Measurements from ENCODE around the gene TTF2.

GRCh38 chr1:116393162-116393685, 20.2 kb downstream of the ATP1A1 start:
- RRBS = no CpG with 5 or more reads among the region's 7 CpGs

DNA sequence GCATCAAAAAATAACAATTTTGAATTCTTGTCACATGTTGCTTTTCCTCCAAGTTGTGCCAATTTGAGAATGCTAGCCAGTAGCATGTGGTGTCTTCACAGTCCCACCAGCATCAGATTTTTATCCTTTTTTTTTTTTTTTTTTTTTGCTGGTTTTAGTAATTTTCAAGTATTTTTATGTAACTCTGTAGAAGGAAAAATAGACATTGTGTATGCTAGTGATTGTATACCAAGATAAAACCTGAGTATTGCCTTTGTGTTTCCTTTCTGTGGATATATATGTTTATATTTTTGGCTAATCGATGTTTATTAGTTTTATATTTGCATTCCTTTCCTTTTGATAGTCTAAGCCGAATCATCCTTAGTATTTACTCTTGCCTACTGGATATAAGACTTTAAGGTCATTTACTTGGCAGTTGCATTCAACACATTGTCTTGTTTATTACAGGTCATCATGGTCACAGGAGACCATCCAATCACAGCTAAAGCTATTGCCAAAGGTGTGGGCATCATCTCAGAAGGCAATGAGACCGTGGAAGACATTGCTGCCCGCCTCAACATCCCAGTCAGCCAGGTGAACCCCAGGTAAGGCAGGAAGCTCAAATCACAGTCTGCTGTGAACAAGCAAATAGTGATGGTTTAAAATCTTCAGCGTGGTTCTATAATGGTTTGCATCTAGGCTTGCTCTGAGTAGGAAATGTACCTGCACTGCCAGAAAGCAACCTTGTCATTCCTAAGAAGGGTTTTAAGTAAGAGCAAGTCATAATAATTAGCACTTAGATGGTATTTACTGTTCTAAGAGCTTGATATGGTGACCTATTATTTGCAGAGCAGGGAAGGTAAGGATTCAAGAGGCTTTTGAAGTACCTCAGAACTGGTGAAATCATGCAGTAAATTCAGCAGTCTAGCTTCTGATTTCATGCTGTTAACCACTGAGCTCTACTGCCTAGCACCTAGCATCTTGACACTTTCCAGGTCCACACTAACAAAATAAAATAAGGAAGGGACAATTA, 23.4 kb downstream of the ATP1A1 start:
- RRBS = no CpG with 5 or more reads among the region's 5 CpGs

DNA sequence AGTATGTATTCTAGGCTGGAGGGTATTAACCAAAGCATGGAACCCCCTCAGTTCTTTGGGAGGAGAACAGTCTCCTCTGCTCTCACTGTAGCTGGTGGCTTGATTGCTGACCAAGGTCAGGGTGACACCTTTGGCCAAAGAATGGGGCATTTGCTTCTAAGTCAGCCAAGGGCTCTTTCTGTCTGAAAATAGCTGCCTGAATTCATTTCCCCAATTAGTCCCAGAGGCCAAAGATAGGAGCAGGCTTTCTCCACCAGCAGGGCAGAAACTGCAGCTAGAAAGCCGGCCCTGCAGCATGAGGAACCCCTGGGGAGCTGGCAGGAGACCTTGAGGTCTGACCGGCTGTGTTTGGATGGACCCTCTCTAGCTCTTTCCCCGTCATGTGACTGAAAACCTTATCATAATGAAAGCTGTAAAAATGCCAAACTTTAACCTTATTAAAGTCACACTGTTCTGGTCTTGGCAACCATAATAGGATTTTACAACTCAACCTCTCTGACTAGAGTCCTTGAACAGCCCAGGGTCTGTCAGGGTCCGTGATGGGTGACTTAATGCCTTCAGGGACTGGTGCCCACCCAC, 93.4 kb downstream of the CD58 start:
- RRBS = 23% methylated on average over 2 of the region's 4 CpGs

GRCh38 chr1:116489030-116489857, 81.6 kb downstream of the CD58 start:
- RRBS = no CpG with 5 or more reads among the region's 5 CpGs

GRCh38 chr1:116579413-116579902, 8.6 kb upstream of the CD58 start:
- RRBS = 59% methylated on average over 2 of the region's 20 CpGs

GRCh38 chr1:116696578-116696999, 29.1 kb upstream of the IGSF3 start:
- RRBS = no CpG with 5 or more reads among the region's 4 CpGs

GRCh38 chr1:116722395-116722770, 31.8 kb upstream of the CD2 start:
- RRBS = no CpG with 5 or more reads among the region's 2 CpGs

- RRBS = no CpG with 5 or more reads among the region's 13 CpGs
These were observed 15.4 kb upstream of the CD2 start for GRCh38 chr1:116738537-116739450.

DNA sequence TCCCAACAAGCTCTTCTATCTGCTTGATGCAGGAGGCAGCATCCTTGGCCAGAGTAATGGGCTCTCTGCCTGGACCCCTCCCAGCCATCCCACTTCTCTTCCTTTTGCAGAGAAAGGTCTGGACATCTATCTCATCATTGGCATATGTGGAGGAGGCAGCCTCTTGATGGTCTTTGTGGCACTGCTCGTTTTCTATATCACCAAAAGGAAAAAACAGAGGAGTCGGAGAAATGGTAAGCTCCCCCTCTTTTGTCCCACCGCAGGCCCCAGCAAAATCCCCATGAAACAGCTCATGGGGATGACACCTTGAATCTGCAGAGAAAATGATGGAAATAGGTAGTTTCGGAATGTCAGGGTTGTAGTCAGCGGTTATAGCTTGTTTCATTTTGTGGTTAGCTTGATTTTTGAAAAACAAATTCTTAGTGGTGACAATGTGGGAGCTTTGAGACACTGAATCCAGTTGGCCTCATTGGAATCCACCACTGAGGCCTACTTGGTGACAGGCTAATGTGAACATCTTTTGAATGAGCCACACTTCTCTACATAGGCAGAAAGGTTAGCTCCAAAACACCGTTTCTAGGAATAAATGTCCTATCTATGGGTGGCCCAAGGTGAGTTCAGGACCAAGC, 10.3 kb downstream of the CD2 start:
- RRBS = no CpG with 5 or more reads among the region's 6 CpGs

DNA sequence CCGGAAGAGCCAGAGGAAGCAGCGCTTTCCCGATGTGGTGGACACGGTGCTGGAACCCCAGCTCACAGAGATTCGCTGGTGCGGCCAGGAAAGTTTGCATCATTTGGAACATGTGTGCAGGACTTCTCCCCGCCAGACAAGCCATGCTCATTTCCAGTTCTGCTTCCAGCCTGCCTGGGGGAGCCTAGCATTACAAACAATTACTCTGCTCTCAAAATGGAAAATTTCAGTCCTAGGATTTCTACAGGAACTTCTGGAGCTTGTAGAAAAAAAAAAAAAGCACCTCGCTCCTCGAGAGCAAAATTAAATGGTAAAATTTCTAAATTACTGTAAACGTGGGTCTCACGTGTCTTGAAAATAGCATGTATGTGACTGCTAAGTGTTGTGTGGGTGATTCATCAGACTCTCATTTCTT, 62.0 kb upstream of the PTGFRN start:
- RRBS = no CpG with 5 or more reads among the region's 11 CpGs

GRCh38 chr1:116914570-116914945, 4.8 kb downstream of the PTGFRN start:
- RRBS = no CpG with 5 or more reads among the region's 7 CpGs

DNA sequence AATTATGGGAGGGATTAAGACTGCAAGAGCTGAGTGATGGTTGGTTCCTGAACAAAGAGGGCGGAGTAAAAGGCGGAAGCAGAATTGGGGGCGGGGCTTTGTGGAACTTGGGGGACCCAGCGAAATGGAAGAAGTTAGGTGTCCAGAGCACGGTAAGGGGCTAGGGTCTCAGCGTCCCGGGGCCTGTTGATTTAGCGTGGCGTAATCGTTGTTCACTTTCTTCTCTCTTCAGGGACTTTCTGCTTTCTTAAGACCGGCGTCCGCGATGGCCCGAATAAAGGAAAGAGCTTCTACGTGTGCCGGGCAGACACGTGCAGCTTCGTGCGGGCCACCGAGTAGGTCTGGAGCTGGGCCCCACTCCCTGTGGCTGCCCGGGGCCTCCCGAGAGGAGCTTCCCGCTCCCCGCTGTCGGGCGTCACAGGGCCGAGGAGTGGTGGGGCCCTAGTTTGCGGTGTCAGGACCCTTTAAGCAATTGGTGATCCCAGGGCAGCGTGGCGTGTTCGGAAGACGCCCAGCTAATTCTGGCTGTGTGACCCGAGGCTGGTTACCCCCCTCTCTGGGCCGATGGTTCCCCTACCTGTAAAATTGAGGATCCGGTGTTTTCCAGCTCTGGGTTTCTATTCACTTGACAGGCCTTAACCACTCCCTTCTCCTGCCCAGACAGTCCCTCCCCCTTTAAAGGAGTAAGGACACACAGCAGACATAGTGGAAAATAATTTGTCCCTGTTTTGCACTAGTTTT, at the start of gene TTF2:
TTF2 (plus strand) TSS at position 104 of the 741 bp plus-strand sequence.
- RRBS = 3% methylated on average over 11 of the region's 36 CpGs

GRCh38 chr1:117237497-117238293, 27.0 kb upstream of the VTCN1 start:
- RRBS = no CpG with 5 or more reads among the region's 5 CpGs

DNA sequence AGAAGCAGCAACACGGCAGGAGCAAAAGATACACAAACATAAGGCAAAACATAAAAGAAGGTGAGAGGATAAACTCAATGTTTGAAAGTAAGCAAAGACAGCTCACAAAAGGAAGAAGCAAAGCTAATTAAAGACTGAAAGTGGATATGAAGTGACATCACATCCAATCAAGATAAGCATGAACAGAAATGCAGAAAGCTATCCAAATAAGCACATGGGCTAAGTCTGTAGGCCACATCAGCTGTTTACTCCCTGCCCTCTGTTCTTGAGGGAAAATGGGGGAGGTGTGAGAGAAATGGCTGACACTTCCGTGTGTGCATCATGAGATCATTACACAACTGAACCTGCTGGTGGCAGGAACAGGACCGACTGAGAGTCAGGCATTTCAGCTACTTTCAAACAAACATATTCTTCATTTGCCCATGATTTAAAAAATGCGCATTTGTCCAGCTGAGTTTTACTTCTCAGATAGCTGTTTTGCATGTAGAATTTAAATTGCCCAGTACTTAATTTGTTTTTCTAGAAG, 27.3 kb upstream of the MAN1A2 start:
- RRBS = no CpG with 5 or more reads among the region's 4 CpGs

- RRBS = no CpG with 5 or more reads among the region's 12 CpGs
These were observed 3.5 kb upstream of the MAN1A2 start for GRCh38 chr1:117363377-117364429.

DNA sequence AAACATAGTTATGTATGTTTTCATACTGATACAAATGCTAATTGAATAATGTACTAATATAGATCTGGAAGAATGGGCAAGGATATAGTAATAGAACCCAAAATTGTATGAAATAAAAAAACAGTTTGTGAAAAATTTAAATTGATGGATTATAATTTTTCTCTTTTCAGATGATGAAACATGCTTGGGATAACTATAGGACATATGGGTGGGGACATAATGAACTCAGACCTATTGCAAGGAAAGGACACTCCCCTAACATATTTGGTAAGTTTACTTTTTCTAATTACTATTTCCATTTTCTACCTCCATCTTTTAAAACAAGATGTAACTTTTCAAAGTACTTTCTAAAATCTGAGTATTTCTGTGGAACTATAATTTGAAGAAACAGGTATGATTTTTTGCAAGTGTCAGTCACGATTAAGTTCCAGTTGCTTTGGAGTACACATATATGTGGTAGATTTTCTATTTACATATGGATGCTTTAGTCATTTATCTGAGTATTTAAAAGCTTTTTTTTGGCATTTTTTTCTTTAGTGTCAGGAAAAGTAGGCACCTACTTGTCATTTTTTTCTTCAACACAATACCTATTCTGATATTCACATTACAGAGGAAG, 38.2 kb downstream of the MAN1A2 start:
- RRBS = no CpG with 5 or more reads among the region's 1 CpG

DNA sequence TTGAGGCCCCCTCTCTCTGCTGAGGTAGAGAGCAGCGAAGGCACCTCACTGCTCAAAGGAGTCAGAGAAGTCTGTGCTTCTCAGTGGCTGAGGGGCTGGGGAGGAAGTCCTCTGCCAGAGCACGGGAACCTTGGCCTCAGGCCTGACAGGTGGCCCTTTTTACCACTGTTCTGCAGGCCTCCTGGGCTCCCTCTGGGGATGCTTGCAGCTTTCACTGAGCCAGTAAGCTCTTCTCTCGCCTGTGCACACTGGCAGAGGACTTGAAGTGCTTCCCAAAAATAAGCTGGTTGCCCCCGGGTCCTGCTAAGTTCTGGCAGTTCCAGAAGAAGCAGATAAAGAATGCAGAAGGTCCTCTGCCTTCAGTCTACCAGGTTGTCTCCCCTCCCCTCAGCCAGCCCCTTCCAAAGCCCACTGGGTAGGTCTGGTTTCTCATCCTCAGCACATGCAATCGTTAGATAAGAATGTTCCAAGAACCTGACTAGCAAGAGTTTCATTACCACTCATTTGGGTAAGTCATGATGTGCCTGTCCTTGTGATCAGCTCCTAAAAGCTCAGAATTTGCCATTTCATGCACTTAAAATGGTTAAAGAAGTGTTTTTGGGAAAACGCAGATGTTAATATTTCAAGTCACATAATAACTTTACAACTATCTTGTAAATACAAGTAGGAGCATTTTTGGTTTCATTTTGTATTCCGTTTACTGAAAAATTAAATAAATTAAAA, 53.9 kb downstream of the TENT5C start:
- RRBS = no CpG with 5 or more reads among the region's 7 CpGs

GRCh38 chr1:117695830-117696740, 90.2 kb downstream of the TENT5C start:
- RRBS = no CpG with 5 or more reads among the region's 9 CpGs

DNA sequence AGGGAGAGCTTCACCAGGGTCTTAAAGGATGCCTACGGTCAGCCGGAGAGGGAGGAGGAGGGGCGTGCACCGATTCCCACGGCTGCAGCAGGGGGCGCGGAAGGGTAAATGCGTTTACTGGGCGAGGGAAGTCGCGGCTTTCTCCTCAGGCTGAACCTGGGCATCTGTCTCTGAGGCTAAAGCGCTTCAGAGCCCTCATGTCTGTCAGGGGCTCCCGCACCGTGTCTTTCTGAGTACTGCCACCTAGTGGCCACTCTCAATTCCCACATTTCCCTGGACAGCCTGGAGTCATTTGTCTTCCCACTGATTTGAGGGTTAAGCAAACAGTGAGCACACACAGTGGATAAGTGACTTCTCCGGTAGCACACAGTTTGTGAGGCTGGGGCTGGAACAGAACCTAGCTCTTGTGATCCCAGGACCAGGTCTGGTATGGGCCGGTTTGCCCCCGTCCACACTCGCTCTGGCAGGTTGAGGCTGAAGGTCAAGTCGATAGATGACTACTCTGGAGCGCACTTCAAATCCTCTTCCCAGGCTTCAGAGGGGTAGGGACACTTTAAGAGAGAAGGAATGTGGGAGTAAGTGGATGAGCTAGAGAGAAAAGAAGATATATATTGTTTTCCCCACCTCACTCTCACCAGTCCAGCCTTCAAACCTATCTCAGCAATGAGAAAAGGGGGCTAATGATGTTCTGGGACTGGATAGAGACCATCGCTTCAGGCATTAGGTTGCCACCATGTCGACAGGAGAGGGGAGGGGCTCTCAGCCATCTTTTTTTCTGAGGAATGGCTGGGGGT, 153.1 kb downstream of the TENT5C start:
- RRBS = 40% methylated on average over 2 of the region's 22 CpGs